ENCODE results near the gene SPX.

GRCh38 chr12:16347924-16348303 is 469 bp downstream of the MGST1 start:
- PRO-cap, 3 experiments, result no peak in any of the 3 experiments
- RAMPAGE, long total RNA, 2 experiments, result no peak in any of the 2 experiments
- RRBS, result no CpG with 5 or more reads among the region's 5 CpGs

DNA sequence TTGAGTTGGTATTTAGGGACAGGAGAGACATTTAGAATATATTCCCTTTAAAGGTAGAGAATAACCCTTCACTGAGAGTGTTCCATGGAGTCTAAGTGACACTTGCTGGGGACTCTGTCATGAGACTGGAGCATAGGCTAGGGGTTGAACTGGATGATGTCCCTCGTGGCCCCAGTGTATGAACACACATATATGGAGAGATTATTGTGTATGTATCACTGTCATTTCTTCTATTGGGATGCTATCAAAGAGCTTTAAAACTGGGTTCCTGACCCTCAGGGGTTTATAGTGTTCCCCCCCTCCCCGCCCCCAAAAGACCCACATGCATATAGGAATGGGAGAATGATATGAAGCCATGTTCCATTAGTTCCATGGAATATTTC is 13.2 kb downstream of the MGST1 start:
- PRO-cap, 3 experiments, result no peak in any of the 3 experiments
- RAMPAGE, long total RNA, 2 experiments, result no peak in any of the 2 experiments
- RRBS, result no CpG with 5 or more reads among the region's 2 CpGs

DNA sequence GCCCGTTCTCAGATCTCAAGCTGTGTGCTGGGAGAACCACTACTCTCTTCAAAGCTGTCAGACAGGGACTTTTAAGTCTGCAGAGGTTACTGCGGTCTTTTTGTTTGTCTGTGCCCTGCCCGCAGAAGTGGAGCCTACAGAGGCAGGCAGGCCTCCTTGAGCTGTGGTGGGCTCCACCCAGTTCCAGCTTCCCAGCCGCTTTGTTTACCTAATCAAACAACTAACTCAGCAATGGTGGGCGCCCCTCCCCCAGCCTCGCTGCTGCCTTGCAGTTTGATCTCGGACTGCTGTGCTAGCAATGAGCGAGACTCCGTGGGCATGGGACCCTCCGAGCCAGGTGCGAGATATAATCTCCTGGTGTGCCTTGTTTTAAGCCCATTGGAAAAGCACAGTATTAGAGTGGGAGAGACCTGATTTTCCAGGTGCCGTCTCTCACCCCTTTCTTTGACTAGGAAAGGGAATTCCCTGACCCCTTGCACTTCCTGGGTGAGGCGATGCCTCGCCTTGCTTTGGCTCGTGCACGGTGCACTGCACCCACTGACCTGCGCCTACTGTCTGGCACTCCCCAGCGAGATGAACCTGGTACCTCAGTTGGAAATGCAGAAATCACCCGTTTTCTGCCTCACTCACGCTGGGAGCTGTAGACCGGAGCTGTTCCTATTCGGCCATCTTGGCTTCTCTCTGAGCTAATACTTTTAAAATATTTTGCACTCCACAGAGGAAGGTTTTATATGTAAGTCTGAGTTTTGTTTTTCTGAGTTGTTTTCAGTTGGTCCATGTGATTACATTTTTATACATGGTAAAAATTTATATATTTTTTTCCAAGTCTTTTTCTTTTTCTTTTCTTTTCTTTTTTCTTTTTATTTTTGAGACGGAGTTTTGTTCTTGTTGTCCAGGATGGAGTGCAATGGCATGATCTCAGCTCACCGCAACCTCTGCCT is 35.4 kb downstream of the MGST1 start:
- PRO-cap, 3 experiments, result no peak in any of the 3 experiments
- RAMPAGE, long total RNA, 2 experiments, result no peak in any of the 2 experiments
- RRBS, result no CpG with 5 or more reads among the region's 24 CpGs

- PRO-cap, 3 experiments, result no peak in any of the 3 experiments
- RAMPAGE, long total RNA, 2 experiments, result start-site peak on the minus strand in 1 of 2 experiments, at chr12:16600668-16601433 at its widest, 6 reads per replicate
- RRBS, result no CpG with 5 or more reads among the region's 8 CpGs
Measured at GRCh38 chr12:16600355-16601141, 5.4 kb downstream of the LMO3 start.

GRCh38 chr12:16606210-16607306 is 596 bp upstream of the LMO3 start:
- PRO-cap, 3 experiments, result peak in 2 of 3 experiments; most common plus-strand start chr12:16606626 (in 1); most common minus-strand start chr12:16606597 (in 2)
- RAMPAGE, long total RNA, 2 experiments, result start-site peak on the minus strand in 1 of 2 experiments, at chr12:16606541-16607314 at its widest, 7 reads per replicate
- RRBS, result 8% methylated on average over 2 of the region's 32 CpGs

GRCh38 chr12:18311681-18312091 is 50.4 kb downstream of the PIK3C2G start:
- PRO-cap, 3 experiments, result no peak in any of the 3 experiments
- RAMPAGE, long total RNA, 2 experiments, result no peak in any of the 2 experiments
- RRBS, result no CpG with 5 or more reads among the region's 4 CpGs

DNA sequence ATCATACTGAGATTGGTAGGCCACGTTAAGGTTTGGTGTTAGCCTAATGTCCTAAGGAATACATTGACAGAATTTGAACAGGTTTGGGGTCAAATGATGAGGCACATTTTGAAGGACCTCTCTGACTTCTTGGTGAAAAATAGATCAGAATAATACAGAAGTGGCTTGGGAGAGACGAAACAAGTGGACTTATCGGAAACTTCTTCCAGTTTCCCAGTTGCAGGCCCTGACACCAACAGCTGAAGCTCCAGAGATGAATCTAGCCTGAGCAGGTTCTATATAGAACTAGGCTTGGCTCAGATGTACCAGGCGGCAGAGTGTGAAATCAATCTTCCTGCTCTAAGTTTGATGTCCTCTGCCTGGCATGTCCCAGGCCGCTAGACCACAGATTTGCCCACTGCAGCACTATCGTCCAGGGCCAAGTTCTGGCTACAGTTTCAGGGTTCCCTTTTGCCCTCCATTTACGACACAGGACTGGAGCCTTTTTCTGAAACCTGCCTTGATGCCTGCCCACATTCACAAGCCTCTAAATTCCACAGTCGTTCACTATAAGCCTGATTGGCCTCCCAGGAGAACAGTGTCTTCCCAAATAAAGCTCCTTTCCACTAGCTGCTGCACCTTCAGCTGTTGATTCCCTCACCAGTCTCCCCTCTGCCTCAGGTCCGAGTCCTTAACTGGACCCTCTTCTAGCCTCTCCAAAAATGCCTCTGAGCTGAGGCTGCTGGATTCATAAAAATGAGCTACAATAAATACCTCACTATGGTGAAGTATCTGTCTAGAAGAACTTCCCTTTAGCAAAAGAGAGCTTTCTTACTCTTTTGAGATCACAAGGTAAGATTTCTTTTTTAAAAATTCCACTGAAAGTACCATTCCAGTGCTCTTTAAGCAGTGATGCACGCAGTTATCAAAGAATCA is 91.2 kb upstream of the PLEKHA5 start:
- PRO-cap, 3 experiments, result no peak in any of the 3 experiments
- RAMPAGE, long total RNA, 2 experiments, result no peak in any of the 2 experiments
- RRBS, result no CpG with 5 or more reads among the region's 10 CpGs

DNA sequence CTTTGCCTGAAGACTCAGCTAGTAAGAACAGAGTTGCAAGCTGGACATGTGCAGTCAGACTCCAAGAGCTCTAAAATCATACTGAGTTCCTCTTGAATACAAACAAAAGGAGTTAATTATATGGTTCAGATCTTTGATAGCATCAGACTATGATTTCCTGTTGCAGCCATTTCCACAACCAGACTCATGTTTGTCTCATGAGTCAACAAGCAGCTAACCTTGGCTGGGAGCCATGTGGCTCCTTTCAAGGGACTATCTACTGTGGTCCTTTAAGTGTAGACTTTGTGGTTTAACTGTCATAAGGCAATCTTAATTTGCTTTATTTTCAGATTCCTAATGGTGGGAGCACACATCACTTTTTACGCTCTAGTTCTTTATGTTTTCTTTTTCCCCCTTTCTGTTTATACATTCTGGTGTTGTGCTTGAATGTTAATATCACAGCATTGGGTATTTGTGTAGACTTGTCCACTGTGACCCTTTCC is 144.4 kb downstream of the PLEKHA5 start:
- PRO-cap, 3 experiments, result no peak in any of the 3 experiments
- RAMPAGE, long total RNA, 2 experiments, result no peak in any of the 2 experiments
- RRBS, result no CpG with 5 or more reads among the region's 1 CpG

GRCh38 chr12:19274406-19274977 is 145.0 kb downstream of the PLEKHA5 start:
- PRO-cap, 3 experiments, result no peak in any of the 3 experiments
- RAMPAGE, long total RNA, 2 experiments, result start-site peak on the plus strand in 1 of 2 experiments, at chr12:19274517-19274905 at its widest, 93 reads per replicate
- RRBS, result no CpG with 5 or more reads among the region's 4 CpGs

DNA sequence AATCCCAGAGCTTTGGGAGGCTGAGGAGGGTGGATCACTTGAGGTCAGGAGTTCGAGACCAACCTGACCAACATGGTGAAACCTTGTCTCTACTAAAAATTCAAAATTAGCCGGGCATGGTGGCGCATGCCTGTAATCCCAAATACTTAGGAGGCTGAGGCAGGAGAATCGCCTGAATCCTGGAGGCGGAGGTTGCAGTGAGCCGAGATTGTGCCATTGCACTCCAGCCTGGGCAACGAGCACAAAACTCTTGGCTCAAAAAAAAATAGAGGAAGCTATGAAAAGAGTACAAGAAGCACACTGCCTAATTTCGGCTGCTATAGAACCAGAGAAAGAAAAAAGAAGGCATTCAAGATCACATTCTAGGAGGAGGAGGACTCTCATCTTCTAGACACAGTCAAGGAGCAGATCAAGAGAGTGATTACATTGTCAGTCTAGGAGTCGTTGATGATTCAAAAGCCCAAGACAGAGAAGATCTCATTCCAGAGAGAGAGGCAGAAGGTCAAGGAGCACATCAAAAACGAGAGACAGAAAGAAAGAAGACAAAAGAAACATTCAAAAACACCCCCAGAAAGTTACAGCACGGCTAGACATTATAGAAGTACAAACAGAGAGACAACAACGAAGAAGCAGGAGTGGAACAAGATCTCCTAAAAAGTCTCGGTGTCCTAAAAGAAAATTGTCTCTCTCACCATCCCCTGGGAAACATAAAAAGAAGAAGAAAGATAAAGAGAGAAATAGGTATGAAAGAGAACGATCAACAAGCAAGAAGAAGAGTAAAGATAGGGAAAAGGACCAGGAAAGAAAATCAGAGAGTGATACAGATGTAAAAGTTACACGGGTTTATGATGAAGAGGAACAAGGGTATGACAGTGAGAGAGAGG is 131.8 kb upstream of the AEBP2 start:
- PRO-cap, 3 experiments, result no peak in any of the 3 experiments
- RAMPAGE, long total RNA, 2 experiments, result start-site peak on the plus strand in 1 of 2 experiments, centred at position 327 of the sequence, 27 reads per replicate
- RRBS, result no CpG with 5 or more reads among the region's 15 CpGs

DNA sequence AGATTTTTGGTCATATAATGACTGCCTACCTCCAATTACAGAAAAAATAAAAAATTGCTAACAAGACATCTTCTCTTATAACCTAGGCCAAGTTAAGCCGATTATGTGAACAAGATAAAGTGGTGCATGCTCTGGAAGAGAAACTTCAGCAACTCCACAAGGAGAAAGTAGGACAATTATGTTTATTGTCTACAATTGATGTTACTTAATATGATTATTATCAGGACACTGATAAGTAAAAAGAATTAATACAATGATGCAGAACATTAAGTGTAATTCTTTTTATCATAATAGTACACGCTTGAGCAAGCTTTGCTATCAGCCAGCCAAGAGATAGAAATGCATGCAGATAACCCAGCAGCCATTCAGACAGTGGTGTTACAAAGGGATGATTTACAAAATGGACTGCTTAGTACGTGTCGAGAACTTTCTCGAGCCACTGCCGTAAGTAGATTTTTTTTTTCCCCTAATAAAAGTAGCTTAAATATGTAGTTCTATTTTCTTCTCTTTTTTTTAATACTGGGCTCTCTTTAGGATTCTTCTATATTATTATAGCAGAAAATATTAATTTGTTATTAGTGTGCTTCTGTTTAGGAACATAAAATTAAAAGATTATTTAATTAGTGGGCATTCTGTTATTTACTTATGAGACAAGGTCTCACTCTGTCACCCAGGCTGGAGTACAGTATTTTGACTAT is 116.9 kb upstream of the AEBP2 start:
- PRO-cap, 3 experiments, result peak in 2 of 3 experiments; most common plus-strand start position 388 of the sequence (in 1); most common minus-strand start position 374 of the sequence (in 2)
- RAMPAGE, long total RNA, 2 experiments, result start-site peak on the plus strand in 1 of 2 experiments, centred at position 377 of the sequence, 259 reads per replicate
- RRBS, result no CpG with 5 or more reads among the region's 6 CpGs

DNA sequence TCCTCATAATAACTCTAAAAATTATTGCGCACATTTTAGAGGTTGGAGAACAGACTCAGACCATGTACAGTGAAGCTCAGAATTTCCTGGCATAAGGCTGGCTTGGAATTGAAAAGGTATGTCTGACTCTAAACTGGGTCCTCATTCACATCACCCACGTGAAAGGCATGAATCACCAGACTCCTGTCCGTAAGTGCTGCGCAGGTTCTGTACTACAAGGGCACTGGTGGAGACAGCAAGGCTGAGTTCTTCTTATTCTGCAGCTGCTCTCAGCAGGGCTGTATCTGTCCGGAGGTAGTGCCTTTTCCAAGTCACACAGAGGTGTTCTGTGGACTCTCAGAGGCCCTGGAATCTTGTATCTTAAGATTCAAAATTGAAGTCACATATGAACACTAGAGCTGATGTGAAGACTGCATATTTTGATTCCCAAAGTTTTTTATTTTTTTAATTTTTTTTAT is 27.4 kb upstream of the AEBP2 start:
- PRO-cap, 3 experiments, result no peak in any of the 3 experiments
- RAMPAGE, long total RNA, 2 experiments, result no peak in any of the 2 experiments
- RRBS, result no CpG with 5 or more reads among the region's 5 CpGs

- PRO-cap, 3 experiments, result no peak in any of the 3 experiments
- RAMPAGE, long total RNA, 2 experiments, result no peak in any of the 2 experiments
- RRBS, result no CpG with 5 or more reads among the region's 6 CpGs
Measured at GRCh38 chr12:19462459-19462932, 23.2 kb downstream of the AEBP2 start.

DNA sequence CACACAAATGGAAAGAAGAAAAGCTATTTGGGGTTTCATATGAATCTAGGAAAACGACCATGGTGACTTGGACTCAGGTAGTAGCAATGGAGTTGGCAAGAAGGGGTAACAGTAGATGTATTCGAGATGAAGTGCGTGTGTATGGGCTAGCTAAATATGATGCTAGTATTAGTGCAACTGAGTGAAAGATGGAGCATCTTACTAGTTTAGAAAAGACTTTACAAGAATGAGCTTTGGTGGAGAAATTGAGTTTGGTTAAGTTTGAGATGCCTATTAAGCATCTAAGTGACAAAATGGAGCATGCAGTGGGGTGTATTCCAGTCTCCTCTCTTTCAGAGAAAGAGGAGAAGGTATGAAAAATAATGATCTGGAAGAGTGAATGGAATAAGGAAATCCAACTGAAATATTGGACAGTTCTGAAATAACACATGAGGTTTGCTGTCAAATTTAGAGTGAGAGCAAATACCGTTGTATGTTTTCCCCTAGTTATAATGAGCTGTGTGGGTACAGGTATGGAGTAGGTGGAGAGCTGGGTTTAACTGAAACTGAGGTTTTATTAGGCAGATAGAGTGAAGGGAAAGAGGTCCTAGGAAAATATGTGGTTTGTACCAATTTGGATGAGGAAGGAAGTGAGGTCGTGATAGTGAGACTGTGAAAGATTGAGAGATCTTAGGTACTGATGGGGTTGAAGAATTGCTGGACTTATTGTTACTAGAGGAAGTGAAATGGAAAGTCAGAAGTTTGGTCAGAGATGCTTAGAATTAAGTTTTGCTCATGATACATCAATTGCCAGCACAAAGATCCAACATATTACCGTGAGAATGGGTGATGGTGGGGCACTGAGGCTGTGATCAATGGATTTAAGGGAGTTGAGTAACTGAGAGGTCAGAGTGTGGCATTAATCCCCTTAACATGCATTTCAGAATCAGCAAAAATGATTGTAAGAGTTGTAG is 96.1 kb downstream of the AEBP2 start:
- PRO-cap, 3 experiments, result no peak in any of the 3 experiments
- RAMPAGE, long total RNA, 2 experiments, result no peak in any of the 2 experiments
- RRBS, result no CpG with 5 or more reads among the region's 6 CpGs

DNA sequence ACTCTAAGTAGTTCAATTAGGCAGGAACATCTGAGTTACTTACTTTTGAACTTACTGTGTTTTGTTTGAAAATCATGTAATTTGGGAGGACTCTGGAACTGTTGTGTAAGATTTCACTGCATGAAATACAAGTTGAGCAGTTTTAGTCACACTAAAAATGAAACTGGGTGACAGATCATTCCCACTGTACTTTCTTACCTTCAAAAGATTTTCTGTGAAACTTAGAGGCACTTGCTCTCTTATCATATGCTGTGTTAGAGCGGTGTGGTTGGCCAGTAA is 113.1 kb downstream of the AEBP2 start:
- PRO-cap, 3 experiments, result no peak in any of the 3 experiments
- RAMPAGE, long total RNA, 2 experiments, result no peak in any of the 2 experiments
- RRBS, result no CpG with 5 or more reads among the region's 1 CpG

- PRO-cap, 3 experiments, result no peak in any of the 3 experiments
- RAMPAGE, long total RNA, 2 experiments, result no peak in any of the 2 experiments
- RRBS, result no CpG with 5 or more reads among the region's 9 CpGs
Measured at GRCh38 chr12:19689750-19690330, 250.5 kb downstream of the AEBP2 start.

DNA sequence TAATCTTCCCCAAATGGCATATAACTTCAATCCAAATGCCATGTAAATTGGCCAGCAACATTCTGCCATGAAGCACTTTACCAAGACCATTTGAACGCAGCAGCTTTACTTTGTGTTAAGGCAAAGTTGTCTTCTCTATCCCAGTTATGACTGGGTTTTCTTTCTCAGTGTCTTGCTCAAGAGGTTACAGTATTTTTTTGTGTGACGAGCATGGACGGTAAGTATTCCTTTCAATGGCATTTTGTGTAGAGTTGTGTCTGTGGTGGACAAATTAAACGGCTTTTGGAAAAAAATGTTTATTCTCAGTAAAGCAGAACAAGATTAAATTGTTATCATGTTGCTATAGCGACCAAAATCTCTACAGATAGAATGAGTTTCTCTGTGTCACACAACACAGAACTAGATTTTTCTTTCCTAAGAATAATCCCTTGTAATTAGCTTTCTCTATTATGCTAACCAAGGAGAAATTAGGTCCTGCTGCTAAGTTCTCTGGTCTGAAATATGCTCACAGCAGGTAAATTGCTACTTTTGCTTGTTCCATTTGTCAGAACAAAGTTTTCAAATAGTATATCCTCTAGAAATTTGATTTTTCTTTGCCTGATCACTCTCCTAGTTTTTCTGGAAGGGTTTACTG is 417.1 kb downstream of the AEBP2 start:
- PRO-cap, 3 experiments, result no peak in any of the 3 experiments
- RAMPAGE, long total RNA, 2 experiments, result no peak in any of the 2 experiments
- RRBS, result no CpG with 5 or more reads among the region's 5 CpGs

DNA sequence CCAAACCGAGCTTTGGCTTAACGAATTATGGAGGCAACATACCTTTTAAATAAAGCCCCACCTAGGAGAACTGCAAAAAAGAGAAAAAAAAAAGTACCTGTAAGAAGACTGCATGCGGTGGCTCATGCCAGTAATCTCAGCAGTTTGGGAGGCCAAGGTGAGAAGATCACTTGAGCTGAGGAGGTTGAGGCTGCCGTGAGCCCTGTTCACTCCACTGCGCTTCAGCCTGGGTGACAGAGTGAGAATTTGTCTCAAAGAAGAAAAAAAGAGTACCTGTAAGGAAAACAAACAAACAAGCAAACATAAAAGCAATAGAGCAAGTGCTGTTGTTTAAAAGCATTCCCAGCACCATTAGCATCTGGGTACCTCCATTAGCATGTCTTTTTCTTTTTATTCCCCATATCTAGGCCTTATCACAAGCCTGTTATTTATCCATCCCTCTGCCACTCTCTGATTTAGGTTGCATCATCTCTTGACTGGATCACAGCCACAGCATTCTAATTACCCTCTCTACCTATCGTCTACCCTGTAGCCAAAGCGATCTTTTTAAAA is 423.0 kb upstream of the PDE3A start:
- PRO-cap, 3 experiments, result no peak in any of the 3 experiments
- RAMPAGE, long total RNA, 2 experiments, result no peak in any of the 2 experiments
- RRBS, result no CpG with 5 or more reads among the region's 7 CpGs

GRCh38 chr12:21457598-21458030 is 20.2 kb downstream of the PYROXD1 start:
- PRO-cap, 3 experiments, result no peak in any of the 3 experiments
- RAMPAGE, long total RNA, 2 experiments, result no peak in any of the 2 experiments
- RRBS, result no CpG with 5 or more reads among the region's 3 CpGs

- PRO-cap, 3 experiments, result no peak in any of the 3 experiments
- RAMPAGE, long total RNA, 2 experiments, result no peak in any of the 2 experiments
- RRBS, result no CpG with 5 or more reads among the region's 2 CpGs
Measured at GRCh38 chr12:21526056-21526517, at the start of gene SPX. Gene SPX (plus strand): TSS chr12:21526296.